Cardiac fibroblast (primary cell): ENCODE results near the genes LZTFL1, ALS2CL and PTH1R.

DNA sequence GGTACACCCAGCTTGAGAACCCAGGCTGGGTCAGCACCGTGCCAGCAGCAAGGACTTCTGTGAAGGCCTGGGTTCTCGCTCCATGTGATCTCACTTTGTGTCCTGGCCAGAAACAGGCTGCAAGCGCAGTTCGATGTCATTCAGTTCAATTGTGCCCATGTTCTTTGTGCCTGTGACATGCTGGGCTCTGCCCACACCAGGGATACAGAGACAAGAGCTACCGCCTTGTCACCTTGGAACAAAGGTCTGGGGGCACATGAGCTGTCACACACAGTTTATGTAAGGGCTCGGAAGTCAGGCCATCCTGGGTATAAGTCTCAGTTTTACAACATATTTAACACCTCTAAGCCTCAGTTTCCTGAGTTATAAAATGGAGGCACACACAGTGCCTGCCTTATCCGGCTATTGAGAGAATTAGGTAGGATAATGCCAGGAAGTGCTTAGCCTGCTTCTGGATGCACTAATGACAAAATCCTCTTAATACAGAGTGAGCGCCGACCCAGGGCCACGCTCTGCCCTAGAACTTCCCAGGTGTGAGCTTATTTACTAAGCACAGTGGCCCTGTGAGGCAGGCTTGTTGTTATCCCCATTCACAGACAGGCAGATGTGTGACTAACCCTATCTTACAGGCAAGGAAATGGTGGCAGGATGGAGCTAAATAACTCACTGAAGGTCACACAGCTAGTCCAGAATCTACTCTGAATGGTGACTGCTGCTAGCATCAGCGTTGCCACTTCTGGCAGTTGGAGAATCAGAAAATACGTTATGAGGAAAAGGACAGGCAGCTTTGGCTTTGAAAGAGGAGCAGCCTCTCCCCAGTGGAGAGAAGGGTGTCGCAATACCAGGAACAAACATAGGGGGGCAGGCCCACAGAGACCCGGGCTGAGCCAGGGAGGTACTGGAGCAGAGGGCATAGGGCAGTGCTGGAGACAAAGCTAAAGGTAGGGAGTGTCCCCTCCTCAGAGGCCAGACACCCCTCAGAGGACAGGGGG lies 50.2 kb upstream of the LIMD1 start:
- RRBS = no CpG with 5 or more reads among the region's 14 CpGs

GRCh38 chr3:45672497-45672977 lies 16.7 kb upstream of the SACM1L start:
- RRBS = no CpG with 5 or more reads among the region's 8 CpGs

- RRBS = 2% methylated on average over 6 of the region's 63 CpGs
Measured at GRCh38 chr3:45841310-45842436, at the start of gene LZTFL1. Gene LZTFL1 (minus strand): TSS chr3:45842119.

GRCh38 chr3:46579498-46580265 lies 2.1 kb downstream of the TDGF1 start:
- RRBS = no CpG with 5 or more reads among the region's 15 CpGs

DNA sequence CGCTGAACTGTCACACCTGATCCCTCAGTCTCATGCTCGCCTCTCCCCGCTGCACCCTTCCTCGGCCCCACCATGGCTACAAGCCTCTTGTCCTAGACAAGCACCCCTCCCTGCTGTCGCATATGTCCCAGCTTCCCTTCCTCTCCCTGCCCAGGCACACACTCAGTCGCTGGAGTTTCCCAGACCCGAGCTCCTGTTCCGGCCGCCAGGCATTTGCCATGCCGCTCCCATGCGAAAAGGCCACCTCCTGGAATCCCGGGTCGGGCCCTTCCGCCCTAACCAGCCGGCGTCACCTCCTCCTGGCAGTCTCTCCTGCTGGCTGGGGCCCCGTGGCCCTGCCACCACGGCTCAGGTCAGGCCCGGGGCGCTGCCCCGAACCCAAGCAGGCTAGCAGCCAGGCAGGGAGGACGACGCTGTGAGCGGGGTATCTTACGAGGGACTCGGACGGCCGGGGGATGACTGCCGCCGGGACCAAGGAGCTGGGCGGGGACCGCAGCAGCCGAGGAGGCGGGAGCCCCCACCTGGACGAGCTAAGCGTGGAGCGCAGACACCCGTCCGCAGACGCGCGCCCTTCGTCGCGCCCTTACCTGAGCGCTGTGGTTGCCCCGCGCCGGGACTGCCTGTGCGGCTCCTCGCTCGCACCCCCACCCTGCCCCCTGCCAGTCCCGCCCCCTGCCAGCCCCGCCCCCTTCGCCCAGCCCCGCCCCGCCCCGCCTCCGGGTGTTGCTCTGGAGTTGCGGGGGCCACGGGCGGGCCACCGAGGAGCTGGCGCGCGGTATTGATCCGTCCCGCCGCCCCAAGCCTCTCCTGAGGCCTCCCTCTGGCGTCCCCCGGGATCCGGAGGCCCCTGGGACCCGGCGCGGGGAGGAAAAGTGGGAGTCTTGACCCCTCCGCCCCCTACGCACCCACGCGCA lies at the start of gene ALS2CL:
Gene ALS2CL (minus strand): TSS at position 624 of the 914 bp plus-strand sequence.
- RRBS = 1% methylated on average over 17 of the region's 79 CpGs

GRCh38 chr3:46713872-46714464 lies 3.7 kb downstream of the PRSS50 start:
- RRBS = no CpG with 5 or more reads among the region's 20 CpGs

GRCh38 chr3:46861365-46862034 lies 1.7 kb downstream of the MYL3 start:
- RRBS = no CpG with 5 or more reads among the region's 11 CpGs

GRCh38 chr3:46877436-46877884 lies at the start of gene PTH1R:
Gene PTH1R (plus strand): TSS chr3:46877721.
- RRBS = no CpG with 5 or more reads among the region's 4 CpGs

DNA sequence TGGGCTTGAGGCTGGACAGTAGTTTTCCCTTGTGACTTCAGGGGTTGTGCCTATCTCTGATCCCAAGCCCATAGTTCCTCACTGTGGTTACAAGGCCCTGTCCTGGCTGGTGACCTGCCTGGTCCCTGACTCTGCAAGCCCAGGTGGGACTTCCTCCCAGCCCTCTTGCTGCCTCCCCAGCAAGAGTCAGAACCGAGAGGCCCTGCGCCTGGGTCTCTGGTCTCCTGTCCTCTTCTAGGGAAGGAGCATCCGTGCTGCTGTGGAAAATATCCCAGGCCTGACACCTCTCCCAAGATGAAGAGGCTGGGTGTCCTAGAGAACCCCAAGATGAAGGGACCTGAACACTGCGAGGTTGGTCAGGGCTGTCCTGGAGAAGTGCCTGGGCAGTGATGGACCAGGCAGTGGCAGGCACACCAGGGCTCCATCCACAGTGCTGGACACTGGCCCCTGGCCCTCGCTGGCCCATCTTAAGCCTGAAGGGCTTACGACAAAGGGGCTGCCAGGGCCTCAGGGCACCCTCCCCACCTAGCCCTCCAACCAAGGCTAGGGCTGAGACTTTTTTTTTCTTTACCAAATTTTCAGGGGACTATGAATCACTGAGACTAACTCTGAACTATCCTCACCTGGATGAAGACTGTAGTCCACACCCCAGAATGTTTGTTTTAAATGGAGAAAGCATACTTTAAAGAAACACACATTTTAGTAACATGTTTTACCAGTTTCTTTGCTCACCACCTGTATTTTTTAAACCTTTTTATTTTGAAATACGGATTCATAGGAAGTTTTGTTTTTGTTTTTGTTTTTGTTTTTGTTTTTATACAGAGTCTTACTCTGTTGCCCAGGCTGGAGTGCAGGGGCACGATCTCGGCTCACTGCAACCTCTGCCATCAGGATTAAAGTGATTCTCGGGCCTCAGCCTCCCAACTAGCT lies 32.9 kb downstream of the PTH1R start:
- RRBS = no CpG with 5 or more reads among the region's 10 CpGs

- RRBS = no CpG with 5 or more reads among the region's 19 CpGs
Measured at GRCh38 chr3:46947844-46948898, 28.4 kb downstream of the CCDC12 start.

DNA sequence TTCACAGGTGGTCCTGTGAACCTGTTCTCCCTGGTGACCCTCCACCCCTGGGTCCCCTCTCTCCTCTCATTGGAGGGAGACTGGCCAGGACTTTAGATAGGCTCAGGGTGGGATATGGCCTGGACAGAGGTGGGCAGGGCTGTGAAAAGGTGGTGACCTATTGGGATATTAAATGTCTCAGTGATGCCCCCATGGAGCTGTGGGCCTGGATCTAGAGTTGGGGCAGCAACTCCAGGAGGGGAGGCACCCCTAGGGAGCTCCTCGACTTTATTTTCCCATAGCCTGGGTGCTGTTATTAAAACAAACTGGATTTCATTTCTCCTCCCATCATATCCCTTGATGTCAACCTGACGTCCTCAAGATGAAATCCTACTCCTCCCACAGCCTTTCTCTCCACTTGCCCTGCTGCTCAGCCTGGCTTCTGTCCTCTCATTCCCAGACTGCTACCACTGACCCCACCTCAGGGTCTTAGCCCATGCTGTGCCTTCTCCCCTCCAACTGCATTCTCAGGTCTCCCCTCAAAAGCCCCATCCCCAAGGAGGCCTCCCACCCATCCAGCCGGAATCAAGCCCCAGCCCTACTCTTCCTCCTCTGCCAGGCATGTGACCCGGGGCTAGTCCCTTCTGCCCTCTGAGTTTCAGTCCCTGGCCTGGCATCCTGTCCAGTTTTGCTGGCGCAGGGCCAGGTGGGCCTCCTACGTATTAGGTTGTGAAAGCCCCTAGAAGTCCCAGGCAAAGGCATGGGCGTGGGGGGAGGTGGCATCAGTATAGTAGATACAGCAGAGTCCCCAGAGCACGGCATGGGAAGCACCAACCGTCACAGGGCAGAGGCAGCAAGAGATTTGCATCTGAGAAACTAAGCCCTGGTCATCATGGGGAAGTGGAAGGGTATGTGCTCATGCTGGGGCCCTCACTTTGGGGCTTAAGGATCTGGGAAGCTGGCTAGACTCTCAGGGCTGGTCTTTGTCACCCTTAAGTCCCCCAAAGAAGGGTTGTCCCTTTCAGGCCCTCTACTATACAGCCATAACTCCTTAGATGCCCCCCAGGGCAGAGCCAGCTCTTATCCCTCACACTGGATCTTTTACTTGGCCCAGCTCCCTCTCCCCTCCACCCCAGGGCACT lies 10.9 kb downstream of the NBEAL2 start:
- RRBS = no CpG with 5 or more reads among the region's 9 CpGs

DNA sequence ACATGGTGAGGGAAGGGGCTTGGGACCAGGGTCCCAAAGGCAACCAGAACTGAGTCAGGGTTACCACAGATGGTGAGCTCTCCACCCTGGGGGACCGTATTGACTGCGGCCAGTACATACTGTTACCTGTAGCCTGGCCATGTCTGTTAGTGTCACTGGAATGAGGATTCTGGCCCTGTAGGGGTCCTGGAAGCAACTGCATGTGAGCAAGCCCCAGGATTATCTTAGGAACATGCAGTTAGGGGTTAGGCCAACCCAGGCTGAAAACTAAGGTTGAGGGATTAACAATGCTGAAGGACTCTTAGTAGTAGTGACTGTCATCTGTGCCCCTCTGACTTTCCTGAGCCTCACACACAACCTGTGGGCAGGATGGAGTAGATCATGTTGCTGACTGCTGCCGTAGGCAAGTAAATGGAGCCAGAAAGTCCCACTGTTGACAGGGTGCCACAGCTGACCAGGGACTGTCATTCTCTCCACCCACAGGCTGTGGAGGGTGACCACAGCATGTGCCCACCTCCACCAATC lies 15.1 kb downstream of the NBEAL2 start:
- RRBS = no CpG with 5 or more reads among the region's 3 CpGs

GRCh38 chr3:46997184-46998301 lies 18.1 kb downstream of the NBEAL2 start:
- RRBS = no CpG with 5 or more reads among the region's 25 CpGs

- RRBS = no CpG with 5 or more reads among the region's 7 CpGs
Measured at GRCh38 chr3:47057022-47057664, 77.7 kb downstream of the NBEAL2 start.

- RRBS = no CpG with 5 or more reads among the region's 8 CpGs
Measured at GRCh38 chr3:47120012-47121179, 43.5 kb downstream of the SETD2 start.

GRCh38 chr3:47164626-47165006 lies 703 bp upstream of the SETD2 start:
- RRBS = no CpG with 5 or more reads among the region's 22 CpGs

GRCh38 chr3:47165007-47165335 lies 1.1 kb upstream of the SETD2 start:
- RRBS = no CpG with 5 or more reads among the region's 13 CpGs

DNA sequence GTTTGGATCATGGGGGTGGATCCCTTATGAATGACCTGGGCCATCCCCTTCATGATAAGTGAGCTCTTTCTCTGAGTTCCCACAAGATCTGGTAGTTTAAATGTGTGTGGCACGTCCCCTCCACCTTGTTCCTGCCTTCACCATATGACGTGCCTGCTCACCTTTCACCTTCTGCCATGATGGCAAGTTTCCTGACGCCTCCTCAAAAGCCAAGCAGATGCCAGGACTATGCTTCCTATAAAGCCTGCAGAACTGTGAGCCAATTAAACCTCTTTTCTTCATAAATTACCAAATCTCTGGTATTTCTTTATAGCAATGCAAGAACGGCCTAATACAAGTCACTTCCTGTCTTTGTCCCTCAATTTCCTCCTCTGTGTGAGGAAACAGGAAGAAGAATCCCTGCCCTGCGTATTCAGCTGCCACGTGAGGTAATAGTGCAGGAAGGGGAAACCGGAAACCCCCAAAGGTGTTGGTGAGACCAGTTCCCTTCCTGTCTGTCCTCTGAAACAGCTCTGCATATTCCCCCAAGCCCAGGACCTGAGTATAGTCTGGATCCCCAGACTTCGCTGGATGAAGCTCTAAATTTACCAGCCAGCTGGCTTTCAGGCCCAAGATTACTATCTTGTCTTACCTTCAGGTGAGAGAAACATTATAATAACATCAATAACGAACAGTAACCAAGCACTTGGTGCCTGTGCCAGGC lies 18.2 kb upstream of the PTPN23 start:
- RRBS = no CpG with 5 or more reads among the region's 9 CpGs

DNA sequence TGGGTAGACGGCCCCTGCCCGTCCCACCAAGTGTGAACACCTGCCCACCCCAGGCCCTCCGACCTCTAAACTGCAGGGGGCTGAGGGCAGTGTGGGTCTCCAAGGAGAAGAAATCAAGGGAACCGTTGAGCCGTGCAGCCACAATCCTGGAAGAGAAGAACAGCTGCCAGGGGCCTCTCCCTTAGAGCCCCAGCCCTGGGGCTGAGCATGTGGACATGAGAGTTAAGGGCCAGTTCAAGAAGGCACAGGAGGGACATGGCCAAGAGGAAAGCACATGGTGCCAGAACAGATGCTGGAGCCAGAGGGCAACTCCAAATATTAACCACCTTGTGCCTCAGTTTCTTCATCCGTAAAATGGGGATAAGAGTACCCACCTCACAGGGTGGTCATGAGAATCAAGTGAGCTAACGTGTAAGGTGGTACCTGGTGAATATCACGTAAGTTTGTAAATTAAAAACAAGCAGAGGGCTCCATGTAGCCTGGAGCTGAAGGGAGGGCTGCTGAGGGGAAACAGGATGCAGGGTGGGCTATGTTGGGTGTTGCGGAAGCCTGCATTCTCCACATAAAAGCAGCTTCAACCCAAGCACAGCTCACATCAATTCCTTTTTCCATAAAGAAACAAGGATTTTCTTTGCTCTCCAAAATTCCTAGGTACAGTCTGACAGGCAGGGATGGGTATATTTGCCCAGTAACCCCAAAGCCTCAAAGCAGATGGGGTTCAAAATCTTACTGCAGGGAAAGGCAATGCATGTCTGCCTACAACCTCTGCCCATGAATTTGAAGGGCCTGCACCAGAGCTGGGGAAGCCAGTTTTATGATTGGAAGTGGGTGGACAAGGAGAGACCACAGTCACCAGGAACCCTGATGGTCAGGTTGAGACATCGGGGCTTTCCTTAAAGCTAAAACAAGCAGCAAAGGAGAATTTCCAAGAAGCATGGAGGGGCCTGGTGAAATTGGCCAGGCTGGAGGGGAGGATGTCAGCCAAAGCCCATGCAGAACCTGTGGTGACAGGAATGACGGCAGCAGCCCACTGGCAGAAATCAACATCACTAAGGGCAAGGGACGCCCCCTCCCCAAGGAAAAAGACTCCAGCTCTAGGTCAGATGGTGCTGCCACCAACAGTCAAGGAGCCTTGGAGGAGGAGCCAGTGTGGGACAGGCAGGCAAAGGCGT lies 34.6 kb downstream of the PTPN23 start:
- RRBS = no CpG with 5 or more reads among the region's 13 CpGs

- RRBS = no CpG with 5 or more reads among the region's 8 CpGs
Measured at GRCh38 chr3:47522008-47522600, 8.6 kb upstream of the ELP6 start.